Pulmonary lymph node (tissue), 1 donor: ENCODE measurements around a stretch of chr7.

GRCh38 chr7:66043589-66044185, 31.9 kb upstream of the ASL start:
- PRO-cap = no peak

DNA sequence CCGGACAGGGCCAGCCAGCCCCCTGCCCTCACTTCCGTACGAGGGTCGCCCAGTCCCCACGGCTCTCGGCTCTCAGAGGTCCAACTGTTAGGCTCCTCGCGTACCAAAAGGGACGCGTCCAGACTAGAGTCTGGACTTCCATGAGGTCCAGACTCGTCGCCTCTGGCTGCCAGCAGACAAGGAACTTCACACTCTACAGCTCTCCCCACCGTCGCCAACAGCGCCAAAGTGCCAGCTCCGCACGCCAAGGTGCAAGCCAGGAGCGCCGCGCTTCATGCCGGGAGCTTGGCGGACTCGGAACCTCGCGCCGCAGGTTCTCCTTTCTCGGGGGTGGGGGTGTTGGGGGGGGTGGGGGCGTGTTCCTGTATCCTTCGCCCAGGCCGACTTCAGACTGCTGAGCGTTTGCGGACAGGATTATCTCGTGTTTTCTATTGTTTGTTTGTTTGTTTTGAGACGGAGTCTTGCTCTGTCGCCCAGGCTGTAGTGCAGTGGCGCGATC, 31.4 kb upstream of the ASL start:
- PRO-cap = no peak

DNA sequence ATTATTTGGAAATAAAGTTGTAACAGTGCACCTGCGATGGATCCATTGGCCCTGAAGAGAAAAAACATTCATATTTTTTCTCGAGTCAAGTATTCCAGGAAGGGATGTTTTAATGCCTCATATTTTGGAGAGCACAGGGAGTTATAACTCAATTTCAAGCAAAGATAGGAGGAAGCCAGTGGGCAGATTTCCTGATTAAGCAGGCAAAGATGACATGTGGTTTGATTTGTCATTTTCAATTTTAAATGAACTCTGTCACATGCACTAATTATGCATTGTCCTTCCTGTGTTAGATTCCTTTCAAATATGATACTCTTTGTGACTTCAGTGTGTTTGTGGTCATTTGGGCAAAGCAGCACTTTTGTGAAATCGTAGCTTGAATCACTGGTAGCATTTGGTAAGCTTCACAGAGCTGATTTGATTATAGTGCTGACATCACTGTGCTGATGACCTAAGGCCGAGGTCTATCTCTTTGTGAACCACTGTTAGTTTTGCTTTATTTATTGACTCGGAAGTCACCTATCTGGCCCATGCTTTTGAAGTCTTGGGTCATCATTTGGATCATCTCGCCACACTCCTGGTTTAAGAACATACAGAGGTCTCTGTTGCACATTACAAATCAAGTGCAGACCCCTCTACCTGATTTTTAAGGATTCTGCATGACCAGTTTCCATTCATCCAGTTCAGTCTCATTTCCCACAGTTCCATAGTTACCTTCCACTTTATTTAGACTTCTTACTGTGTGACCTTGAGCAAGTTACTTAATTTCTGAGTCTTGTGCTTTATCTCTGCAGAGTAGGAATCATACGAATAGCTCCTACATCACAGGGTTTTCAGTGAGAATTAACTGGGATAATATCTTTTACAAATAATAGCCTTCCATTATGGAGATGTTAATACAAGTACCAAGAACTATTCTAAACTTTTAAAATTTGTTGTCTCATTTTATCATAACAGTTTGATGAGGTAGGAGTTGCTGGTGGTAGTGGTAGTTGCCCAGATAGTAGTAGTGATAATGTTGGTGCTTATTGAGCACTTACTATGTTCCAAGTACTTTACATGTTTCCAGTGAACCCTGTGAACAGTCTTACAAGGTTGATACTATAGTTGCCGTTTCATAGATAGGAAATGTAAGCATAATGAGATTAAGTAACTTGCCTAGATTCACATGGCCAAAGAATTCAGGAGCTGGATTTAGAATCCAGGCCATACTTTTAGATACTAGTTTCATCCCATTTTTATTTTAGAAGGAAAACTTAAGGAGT, 11.5 kb downstream of the CRCP start:
- PRO-cap = no peak

DNA sequence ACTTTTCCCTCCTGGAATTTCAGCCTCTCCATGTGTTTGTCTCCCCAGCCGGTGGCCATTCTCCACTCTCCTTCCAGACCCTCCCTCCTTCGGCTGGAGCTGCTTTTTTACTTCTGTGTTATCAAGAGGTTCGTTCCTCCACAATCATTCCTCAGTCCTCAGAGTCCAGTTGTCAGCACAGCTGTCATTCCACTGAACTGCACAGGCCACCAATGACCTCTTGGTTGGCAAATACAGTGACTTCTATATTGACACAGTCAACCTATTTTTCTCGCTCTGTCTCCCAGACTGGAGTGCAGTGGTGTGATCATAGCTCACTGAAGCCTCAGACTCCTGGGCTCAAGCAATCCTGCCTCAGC, 27.6 kb downstream of the CRCP start:
- PRO-cap = no peak

DNA sequence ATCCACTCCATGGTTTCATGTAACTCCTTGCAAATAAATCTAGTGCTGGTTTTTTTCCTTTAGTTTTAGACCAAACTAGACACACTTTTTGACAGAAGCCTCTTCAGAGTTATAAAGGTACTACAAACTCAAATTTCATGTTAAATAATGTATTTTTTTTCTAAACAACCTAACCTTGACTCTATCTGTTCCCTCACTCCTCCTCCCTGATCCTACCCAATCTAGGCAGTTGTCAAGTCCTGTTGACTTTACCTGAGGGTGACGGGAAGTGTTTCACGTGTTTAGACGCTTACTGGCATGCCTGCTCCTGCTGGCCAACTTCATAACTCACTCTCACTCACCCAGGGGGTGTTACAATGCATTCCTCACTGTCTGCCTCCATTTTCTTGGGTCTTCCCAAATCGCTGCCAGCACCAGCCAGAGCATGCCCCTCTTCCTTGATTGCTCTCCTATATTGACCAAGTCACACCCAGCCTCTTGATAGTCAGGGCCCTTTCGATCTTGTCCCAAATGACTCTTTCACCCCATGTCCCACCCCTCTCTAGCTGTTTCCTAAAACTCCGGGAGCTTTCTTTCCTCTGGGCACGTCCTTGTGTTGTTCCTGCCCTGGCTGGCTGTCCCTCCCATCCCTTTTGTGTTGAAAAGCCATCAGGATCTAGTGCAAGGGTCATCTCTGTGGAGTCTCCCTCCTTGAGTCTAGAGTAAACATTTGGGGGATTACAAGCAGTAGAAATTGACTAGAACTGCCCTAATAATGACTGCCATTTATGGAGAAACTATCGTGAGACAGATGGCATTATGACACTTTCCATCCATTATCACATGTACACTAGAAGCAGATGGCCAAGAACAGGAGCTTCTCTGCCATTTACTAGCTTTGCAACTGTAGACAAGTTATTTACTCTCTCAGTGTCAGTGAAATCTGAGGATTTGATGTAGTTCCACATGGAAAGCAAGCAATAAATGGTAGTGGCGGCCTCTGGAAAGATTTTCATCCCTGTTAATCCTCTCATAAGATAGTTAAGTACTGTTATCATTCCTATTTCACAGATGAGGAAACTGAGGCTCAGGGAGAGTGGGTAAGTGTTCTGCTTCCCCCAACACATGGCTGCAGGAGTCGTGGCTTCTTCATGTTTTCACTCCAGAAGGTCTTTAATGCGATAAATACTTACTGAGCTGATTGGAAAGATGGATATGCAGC, 28.6 kb downstream of the CRCP start:
- PRO-cap = no peak

DNA sequence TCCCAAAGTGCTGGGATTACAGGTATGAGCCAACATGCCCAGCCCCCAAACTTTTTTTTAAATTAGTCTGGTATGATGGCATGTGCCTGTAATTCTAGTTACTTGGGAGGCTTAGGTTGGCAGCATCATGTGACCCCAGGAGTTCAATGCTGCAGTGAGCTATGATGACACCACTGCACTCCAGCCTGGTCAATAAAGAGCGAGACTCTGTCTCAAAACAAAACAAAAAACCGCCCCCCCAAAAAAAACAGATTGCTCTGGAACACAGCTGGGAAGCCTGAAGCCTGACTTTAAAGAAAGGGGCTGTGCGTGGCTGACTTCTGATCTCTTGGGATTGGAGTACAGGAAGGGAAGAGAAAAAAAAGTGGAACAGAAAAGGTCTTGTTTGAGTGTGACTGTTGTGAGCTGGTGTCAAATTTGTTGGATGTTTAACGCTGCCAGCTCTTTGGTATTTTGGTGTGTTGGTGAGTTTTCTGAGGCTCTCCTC, 20.7 kb upstream of the TPST1 start:
- PRO-cap = no peak

- PRO-cap = no peak
Observed at GRCh38 chr7:66352056-66352706, 147.0 kb downstream of the TPST1 start.

DNA sequence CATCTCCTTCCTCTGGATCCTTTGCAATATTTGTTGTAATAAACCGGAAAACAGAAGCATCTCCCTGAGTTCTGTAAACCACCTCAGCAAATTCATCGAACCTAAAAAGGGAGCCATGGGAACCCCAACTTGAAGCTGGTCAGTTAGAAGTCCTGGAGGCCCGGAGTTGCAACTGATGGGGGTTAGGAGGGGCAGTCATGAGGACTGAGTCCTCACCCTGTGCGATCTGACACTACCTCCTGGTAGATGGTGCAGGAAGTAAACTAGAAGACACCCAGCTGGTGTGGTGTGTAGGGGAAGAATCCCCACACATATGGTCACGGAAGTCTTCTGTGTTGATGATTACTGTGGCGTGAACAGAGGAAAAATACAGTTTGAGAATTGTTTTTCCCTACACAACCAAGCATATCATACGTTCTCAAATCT, 164.7 kb upstream of the KCTD7 start:
- PRO-cap = no peak

- PRO-cap = no peak
Observed at GRCh38 chr7:66535619-66536573, 92.8 kb upstream of the KCTD7 start.

- PRO-cap = no peak
Observed at GRCh38 chr7:66554144-66554754, 74.4 kb upstream of the KCTD7 start.

DNA sequence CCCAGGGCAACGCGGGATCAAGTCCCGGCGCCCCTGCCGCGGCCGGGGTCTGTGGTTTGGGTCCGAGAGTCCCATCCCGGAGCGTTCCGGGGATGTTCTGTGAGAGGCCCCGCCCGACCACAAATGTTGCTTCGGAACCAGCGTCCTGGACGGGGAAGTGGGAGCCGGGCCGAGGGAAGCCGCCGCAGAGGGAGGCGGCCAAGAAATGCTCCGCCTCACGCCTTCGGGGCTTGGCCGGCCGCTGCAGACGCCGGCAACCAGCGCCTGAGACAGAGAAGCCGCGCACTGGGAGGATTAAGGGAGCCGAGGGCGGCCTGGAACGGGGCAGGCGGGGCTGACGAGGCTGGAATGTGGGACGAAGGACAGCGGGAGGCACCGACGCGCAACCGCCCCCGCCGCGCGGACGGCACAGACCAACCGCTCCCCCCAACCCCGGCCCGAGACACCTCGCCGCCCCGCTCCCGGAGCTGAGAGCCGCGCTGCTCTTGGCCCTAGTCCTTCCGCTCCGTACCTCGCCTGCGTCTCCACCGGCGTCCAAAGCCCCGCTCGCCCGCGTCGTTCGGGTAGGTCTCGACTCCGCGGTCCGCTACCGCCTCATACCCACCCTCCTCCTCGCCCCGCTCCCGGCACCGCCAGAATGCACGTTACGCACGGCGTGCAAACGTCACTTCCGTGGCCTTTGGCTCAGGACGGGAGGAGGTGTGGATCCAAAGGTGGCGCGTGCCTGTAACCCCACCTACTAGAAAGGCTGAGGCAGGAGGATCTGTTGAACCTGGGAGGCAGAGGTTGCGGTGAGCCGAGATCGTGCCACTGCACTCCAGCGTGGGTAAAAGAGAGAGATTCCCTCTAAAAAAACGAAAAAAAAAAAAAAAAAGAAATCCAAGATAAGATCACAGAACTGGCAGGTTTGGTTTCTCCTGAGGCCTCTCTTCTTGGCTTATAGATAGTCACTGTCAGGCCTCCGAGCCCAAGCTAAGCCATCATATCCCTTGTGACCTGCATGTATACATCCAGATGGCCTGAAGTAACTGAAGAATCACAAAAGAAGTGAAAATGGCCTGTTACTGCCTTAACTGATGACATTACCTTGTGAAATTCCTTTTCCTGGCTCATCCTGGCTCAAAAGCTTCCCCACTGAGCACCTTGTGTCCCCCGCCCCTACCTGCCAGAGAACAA, 36.5 kb upstream of the KCTD7 start:
- PRO-cap = bidirectional peak, plus-strand start at position 687 of the sequence, minus-strand start at position 611 of the sequence

GRCh38 chr7:66700532-66701383, 39.8 kb upstream of the RABGEF1 start:
- PRO-cap = no peak

DNA sequence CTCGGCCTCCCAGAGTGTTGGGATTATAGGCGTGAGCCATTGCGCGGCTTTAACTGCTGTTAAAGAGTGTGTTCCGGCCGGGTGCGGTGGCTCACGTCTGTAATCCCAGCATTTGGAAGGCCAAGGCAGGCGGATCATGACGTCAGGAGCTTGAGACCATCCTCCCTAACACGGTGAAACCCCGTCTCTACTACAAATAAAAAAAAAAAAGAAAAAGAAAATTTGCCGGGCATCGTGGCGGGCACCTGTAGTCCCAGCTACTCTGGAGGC, 1.2 kb downstream of the RABGEF1 start:
- PRO-cap = no peak

DNA sequence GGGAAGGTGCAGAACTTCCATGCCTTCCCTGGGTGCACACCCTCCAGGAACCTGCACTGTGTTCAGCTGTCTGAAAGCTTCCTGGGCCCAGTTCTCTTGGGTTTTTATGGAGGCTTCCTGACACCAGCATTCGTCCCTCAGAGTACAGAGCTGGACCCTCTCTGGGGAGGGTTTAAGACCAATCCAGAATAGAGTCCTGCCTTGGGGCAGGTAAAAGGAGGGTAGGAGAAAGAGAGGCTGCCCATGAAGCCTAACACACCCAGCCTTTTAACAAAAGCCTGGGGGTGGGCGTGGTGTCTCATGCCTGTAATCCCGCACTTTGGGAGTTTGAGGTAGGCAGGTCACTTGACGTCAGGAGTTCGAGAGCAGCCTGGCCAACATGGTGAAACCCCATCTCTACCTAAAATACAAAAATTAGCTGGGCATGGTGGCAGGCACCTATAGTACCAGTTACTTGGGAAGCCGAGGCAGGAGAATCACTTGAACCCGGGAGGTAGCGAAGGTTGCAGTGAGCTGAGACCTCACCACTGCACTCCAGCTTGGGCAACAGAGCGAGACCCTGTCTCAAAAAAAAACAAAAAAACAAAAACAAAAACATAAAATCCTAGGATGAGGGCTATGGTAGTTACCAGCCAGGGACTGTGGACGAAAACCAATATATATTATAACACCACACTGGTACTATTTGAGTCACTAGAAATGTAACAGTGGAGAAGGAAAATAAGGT, 21.1 kb downstream of the RABGEF1 start:
- PRO-cap = no peak

DNA sequence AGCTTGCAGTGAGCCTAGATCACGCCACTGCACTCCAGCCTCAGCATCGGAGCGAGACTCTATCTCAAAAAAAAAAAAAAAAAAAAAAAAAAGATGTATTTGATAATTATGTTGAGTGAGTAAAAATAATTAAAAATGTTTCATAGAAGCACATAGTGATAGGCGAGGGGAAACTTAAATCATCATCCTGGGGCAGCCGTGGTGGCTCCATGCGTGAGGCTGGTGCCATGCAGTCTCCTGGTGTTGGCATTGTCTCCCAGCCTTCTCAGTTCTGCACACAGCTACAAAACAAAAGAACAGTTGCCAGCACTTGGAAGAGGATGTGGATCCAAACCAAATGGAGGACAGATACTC, 49.1 kb downstream of the RABGEF1 start:
- PRO-cap = no peak

- PRO-cap = no peak
Observed at GRCh38 chr7:66845222-66845613, 75.8 kb upstream of the TMEM248 start.

DNA sequence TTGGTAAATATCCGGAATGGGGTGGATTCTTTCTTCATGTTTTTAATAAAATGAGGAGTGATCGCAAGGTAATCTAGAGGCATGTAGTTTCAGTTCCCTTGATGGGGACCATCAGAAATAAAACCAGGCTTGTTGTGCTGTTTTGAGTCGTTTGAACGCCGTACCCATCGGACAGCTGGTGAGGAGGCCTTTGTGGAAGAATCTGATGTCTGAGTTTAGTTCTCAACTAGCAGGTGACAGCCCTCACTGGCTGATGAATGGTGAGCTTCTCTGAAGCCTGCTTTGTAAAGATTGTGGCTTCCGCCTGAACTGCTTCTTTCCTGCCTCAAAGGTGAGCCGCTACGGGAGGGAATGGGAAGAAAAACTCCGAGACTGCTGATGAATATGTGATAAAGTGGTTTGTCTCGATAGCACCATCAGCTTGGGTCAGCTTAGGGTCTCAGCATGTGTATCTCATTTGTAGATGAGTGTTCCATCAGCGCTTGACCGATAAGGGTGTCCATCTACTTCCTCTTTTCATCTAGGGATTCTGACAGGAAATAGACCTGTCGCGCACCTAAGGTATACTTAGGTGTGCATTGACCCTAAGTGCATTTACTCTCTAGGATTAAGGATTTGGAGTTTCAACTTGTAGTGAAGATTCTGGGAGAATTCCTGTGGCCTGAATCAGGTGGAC, 1.0 kb downstream of the TMEM248 start:
- PRO-cap = unidirectional peak, minus-strand start at position 255 of the sequence

DNA sequence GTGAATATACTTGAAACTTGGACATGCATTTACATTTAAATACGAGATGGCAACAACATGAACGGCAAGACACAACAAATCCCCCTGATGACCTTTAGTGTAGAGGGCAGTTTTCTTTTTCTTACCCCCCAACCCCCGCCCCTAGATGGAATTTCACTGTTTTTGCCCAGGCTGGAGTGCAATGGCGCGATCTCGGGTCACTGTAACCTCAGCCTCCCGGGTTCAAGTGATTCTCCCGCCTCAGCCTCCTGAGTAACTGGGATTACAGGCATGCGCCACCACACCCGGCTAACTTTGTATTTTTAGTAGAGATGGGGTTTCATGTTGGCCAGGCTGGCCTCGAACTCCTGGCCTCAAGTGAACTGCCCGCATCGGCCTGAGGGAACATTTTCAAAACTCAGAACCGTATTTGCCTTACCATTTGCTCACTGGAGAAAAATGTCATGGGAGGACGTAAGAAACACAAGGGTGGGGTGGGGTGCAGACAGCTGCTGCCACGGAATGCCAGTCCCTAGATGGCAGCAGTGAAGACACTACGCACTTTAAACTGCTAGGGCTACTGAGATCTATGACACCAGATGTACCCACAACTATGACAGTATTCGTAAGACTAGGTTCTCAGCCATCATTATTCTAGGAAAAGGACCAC, 892 bp downstream of the SBDS start:
- PRO-cap = unidirectional peak, plus-strand start at position 589 of the sequence

DNA sequence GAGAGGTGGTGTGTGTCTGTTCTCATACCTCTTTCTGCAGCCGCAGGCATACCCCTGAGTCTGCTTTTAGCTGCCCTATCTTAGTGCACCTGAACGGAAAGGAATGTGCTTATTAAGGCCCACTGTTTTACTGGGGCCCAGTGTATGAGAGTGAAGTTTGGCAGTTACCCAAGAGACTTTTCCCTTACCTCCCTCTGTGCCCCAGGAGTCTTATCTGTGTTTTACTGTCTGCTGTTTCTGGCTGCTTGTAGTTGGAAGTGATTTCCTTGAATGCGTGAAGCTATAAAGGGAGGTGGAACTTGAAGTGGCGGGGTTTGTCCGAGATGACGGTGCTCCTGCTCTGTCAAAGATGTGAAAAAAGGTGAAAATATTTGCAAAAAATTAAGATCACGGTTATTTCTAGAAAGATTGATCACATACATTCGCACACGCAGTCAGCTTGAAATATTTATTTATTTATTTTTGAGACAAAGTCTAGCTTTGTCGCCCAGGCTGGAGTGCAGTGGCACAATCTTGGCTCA, 104.5 kb downstream of the TYW1 start:
- PRO-cap = no peak

DNA sequence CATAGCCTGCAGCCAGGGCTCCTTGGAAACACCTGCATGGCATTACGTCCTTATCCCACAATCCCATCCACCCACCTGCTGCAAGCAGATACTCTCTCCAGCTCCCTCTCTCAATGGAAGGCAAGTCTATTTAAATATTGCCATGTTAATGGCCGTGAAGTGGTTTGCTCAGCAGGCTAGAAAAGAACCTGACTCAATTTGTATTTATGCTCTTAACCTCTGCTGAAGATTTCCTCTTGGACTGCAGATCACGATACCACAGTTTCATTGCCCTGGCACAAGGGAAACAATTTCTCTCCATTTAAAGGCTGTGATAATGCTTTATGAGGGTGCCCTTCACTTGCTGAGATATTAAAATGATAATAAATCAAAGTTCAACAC, 137.0 kb downstream of the SPDYE21 start:
- PRO-cap = unidirectional peak, minus-strand start at position 112 of the sequence